AG09309 (cell line): ENCODE results near the gene KPTN.

DNA sequence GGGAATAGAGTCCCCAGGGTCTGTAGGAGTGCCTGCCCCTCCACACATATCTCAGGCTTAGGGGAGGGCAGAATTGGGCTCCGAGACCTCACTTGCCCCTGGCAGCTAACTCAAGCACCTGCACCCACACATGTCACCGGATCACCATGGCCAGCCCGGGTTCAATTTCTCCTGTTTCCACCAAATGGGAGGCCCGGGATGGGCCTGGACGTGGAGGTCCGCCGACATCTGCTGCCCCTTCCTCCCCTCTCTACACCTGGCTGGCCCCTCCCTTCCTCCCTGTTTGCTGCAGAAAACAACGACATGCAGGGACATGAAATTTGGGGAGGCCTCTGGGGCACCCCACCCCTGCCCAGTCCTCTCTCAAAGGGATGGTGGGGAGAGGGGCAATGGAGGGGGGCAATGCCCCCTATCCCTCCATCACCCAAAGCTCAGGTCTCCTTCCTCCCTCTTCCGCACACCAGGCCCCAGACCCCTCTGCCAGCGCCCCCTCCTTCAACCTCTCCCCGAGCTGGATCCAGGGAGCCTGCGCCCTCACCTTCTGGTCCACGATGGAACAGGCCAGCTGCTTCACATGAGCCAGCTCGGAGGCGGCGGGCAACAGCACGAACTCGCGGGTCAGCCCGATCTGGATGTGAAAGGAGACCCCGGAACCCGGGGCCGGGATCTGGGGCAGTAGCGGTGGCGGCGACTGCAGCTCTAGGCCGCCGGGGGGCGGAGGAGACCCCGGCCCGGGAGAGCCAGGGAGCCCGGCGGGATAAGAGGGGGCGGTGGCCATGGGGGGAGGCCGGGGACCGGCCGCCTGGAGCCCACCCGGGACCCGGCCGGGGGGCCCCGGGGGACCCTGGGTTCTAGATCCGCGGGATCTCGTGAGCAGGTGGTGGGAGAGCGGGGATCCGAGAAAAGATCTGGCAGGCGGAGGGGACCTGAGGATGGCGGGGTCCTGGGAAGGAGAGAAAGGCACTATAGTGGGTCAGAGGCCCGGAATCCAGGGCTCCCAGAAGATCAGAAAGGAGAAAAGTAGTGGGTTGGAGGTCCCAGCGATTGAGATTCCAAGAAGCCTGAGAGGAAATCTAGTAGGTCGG is 979 bp downstream of the PRKD2 start:
- RRBS = 3% methylated on average over 7 of the region's 51 CpGs

- RRBS = no CpG with 5 or more reads among the region's 3 CpGs
Measured at GRCh38 chr19:46796354-46796801, 8.0 kb upstream of the SLC1A5 start.

DNA sequence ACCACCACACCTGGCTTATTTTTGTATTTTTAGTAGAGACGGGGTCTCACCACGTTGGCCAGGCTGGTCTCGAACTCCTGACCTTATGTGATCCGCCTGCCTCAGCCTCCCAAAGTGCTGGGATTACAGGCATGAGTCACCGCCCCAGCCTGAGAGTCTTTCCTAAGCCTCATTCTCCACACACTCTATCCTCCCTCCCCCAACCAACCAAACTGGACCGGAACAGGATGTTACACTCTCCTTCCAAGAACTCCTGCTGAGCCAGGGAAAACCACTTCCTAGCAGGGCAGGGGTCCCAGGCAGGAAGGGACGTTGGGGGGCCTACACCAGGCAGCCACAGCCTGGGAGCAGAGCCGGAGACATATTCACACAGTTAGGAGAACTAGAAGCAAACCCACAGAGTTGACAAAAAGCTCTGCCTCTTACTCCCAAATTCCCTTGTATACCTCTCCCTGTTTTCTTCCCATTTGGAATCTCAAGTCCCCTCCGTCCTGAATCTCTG is 1.4 kb downstream of the AP2S1 start:
- RRBS = no CpG with 5 or more reads among the region's 9 CpGs

- RRBS = no CpG with 5 or more reads among the region's 9 CpGs
Measured at GRCh38 chr19:46950931-46951802, 68.5 kb upstream of the NPAS1 start.

DNA sequence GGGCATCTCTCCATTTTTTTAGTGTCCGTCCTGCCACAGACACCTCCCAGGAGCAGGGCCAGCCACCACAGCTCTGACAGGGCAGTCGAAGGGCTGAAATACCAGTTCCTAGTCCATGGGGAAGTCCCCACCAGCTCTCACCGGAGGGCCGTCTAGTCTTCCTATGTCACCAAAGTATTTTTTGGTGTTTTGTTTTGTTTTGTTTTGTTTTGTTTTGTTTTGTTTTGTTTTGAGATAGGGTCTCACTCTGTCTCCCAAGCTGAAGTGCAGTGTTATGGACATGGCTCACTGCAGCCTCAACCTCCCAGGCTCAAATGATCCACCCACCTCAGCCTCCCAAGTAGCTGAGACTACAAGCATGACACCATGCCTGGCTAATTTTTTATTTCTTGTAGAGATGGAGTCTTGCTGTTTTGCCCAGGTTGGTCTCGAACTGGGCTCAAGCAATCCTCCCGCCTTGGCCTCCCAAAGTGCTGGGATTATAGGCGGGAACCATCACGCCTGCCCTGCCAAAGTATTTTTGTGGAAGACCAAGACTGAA is 37.9 kb upstream of the NPAS1 start:
- RRBS = no CpG with 5 or more reads among the region's 8 CpGs

DNA sequence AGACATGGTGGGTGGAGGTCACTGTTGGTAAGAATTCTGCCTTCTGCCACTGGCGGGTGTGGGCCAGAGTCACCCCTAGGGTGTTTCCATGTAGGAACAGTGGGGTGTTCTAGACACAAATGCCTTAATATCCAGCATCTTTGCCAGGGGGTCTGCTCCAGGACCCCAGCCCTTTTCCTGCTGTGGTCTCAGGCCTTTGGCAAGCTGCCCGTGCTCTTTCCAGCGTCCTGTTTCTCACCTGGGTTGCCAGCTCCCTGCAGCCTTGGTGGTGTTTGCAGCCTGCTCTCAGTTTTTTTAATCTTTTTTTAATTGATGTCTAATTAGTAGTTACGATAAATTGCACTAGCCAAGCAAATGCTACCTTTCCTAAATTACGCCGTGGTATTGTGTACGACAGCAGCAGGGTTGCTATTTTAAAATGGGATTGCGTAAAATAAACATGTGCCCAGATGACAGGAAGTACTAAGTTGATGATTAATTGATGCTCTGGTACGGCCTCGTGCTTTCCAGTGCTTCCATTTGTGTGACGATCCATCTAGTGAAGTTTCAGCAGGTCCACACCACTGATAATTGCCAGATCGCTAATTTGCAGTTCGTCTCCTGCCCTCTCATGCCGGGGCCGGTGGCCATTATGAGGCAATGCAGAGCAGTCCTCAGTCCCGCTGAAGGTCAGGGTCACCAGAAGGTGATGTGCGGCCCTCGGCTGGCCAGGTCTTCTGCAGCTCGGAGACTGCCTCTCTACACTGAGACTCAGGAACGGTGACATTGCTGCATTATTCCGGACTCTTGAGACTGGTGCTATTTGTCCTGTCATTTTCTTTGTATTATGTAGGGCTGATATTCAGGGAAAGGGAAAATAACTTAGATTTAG is 35.2 kb upstream of the NPAS1 start:
- RRBS = no CpG with 5 or more reads among the region's 21 CpGs

GRCh38 chr19:47058468-47058946 is 10.1 kb upstream of the TMEM160 start:
- RRBS = no CpG with 5 or more reads among the region's 14 CpGs

DNA sequence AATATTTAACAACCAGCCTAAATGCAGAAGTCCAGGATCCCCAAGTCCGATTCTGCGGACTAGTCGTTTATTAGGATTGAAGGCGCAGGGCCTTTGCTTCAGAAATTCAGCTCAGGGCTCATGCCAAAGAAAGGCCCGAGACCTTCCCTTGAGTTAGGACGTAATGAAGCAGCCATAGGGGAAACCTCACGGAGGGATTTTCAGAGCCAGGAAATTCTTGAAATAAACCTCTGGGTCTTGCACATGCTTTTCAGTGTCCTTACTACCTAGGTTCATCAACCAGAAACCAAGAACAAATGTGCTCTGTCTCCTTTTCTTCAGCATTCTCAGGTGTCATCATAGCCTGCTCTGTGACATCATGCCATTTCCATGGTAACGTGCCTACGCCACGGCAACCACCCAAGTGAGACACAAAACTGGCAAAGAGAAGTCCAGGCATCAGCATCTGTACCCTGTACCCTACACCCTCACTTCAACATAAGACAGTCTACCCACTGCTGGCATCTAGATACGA is 13.5 kb downstream of the ZC3H4 start:
- RRBS = no CpG with 5 or more reads among the region's 11 CpGs

- RRBS = no CpG with 5 or more reads among the region's 16 CpGs
Measured at GRCh38 chr19:47109293-47110240, 4.0 kb downstream of the ZC3H4 start.

- RRBS = no CpG with 5 or more reads among the region's 4 CpGs
Measured at GRCh38 chr19:47145768-47146357, 15.2 kb downstream of the SAE1 start.

- RRBS = no CpG with 5 or more reads among the region's 6 CpGs
Measured at GRCh38 chr19:47176408-47177405, 46.1 kb downstream of the SAE1 start.

DNA sequence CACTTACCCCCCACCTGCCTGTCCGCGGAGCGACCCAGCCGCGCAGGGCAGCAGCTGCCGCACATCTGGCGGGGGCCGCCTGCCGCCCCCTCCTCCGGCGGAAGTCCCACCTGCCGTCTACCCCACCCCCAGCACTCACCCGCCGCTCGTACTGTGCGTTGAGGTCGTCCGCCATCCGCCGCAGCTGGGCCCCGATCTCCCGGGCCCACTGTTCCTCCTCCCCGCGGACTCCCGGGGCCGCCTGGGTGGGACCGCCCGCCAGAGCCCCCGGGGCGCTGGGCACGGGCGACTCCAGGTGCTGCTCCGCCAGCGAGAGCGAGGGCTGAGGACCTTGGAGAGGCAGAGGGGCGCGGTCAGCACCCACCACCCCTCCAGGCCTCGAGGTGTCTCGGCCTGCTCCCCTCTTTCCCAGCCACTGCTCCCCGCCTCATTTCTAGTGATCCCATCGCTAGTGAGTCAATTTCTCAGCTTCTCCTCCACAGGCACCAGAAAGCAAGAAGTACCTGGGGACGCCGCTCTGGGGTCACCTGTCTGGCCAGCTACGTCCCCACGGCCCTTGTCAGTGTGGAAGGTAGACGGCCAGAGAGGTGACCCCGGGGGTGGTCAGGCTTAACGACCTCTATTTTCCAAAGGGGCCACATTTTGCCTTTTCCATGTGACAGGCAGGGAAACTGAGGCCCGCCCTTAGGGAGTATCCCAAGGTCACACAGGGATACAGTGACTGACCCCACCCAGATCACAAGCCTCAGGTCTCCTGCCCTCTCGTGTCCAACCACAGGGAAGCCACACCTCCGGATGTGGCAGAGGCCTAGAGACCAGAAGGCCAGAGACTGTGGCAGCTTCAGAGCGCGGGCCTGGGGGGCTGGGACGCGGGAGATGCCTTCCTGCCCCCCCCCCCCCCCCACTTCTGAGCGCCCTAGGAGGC is 4.3 kb downstream of the BBC3 start:
- RRBS = 6% methylated on average over 13 of the region's 56 CpGs

- RRBS = 2% methylated on average over 14 of the region's 40 CpGs
Measured at GRCh38 chr19:47228214-47228796, 2.7 kb downstream of the BBC3 start.

- RRBS = no CpG with 5 or more reads among the region's 17 CpGs
Measured at GRCh38 chr19:47232408-47233259, 1.6 kb upstream of the BBC3 start.

GRCh38 chr19:47264356-47265105 is 8.2 kb downstream of the CCDC9 start:
- RRBS = 97% methylated on average over 7 of the region's 42 CpGs

- RRBS = no CpG with 5 or more reads among the region's 15 CpGs
Measured at GRCh38 chr19:47271990-47272635, 2.6 kb upstream of the INAFM1 start.

- RRBS = no CpG with 5 or more reads among the region's 16 CpGs
Measured at GRCh38 chr19:47315070-47316079, 5.7 kb downstream of the C5AR1 start.

DNA sequence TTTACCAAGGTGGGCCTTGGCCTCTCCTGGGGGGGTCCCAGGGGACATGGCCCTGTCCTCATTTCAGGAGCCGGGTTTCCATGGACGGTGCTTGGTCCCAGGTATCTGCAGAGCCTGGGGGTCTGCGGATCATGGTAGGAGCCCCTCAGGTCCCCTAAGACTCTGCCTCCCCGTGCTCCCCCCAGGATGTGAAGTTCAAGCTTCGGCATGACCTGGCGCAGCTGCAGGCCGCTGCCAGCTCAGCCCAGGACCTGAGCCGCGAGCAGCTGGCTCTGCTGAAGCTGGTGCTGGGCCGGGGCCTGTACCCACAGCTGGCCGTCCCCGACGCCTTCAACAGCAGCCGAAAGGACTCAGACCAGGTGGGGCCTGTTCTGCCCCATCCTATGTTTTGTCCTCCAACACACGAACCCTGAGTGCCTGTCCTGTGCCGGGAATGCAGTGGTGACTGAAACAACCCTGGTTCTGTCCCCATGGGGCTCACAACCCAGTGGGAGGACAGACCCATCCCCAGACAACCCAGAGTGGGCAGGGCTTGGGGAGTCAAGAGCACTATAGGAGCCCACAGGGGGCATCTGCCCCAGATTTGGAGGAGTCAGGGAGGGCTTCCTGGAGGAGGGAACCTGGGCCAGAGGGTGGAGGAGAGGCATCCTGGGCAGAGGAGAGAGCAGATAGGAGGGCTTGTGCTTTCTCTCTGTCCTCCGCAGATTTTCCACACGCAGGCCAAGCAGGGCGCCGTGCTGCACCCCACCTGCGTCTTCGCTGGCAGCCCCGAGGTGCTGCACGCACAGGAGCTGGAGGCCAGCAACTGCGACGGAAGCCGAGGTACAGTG is 26.8 kb downstream of the DHX34 start:
- RRBS = no CpG with 5 or more reads among the region's 27 CpGs

DNA sequence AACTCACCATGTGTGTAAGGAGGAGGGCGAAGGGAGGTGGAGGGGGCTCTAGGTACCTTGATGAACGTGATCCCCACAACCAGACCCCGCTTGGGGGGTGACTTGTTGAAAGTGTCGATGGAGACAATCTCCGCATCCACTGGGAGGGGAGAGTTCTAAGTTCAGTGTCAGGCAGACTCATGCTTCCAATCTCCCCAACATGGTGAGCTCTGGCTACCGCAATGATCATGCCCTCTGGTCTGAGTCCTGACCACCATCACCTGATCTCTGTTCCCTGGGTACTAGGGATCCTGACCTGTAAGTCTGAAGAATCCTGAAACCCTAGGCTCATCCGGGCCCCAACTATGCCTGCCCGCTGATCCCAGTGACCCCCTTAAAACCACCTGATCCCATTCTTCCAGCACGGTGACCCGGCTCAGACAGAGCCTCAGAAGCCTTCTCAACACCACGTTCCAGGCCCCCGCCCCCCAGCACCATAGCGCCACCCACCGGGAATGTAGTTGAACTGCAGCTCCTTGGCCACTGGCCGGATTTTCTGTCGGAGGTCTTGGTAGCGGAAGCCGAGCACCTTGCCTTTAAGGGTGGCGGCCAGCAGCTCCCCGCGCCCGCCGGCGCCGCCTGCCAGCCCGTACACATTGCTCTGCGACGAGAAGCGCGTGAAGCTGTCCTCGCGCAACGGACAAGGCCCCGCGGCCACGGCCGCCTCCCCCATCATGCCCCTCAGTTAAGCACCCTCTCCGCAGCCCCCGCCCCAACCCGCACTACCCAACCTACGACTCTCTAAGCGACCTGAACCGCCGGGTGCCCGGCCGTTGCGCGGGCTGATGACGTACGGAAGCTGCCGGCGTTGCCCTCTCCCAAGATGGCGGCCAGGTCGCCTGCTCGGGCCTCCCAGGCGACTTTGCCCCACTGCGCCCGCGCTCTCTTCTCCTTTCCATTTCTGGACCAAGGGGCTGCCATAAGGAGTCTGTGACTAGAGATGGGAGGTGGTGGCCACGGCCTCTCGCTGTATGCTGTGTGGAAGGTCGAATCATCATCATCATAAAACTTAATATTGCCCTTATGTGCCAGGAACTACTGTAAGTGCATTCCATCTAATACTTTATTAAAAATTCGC is at the start of gene KPTN:
Gene KPTN (minus strand): TSS at position 774 of the 1,117 bp plus-strand sequence.
- RRBS = 9% methylated on average over 22 of the region's 63 CpGs

DNA sequence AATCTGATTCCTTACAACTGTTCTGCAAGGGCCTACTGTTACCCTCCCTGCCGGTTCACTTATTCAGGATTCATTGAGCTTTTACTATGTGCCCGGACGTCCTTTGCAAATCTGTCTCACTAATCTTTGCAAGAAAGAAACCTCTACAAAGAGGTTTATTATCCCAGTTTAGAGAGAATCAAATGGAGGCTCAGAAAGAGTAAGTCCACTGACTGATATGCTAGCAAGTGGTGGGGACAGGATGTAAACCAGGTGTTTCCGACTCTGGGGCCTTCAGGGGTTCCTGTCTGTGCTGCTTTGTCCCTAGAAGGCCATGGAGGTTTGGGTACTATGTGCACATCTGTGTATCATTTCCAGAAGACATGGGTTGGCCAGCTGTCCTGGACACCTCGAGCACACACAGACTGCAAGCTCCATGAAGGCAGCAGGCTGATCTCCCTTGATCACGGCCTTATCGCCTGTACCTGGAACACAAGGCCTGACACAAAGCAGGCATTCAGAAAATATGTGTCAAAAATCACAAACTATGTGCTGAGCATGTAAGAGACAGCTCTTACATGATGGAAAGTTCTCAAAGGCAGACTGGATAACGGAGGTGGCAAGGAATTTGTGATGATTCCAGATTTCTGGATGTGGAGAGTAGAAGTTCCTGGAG is 1.2 kb upstream of the KPTN start:
- RRBS = 63% methylated on average over 1 of the region's 8 CpGs